ENCODE measurements around the genes OXA1L and ACIN1.

- PRO-cap, 6 experiments: no peak in any of the 6 experiments
- RAMPAGE, long total RNA, 2 experiments: no peak in any of the 2 experiments
- RRBS: no CpG with 5 or more reads among the region's 2 CpGs
Observed at GRCh38 chr14:21868627-21869026, 195.0 kb upstream of the OR4E1 start.

DNA sequence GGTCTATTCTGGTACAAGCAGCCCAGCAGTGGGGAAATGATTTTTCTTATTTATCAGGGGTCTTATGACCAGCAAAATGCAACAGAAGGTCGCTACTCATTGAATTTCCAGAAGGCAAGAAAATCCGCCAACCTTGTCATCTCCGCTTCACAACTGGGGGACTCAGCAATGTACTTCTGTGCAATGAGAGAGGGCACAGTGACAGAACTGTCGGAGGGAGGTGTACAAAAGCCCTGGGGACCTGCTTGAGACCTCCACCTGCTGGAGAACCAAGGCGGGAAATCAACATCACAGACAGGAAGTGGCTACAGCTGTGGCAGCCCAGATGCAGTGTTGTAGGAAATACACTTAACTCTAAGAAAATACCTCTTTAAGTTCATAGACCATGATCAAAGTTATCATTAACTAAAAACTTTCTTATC, 250.9 kb upstream of the OR4E1 start:
- PRO-cap, 6 experiments: no peak in any of the 6 experiments
- RAMPAGE, long total RNA, 2 experiments: no peak in any of the 2 experiments
- RRBS: no CpG with 5 or more reads among the region's 5 CpGs

- PRO-cap, 6 experiments: no peak in any of the 6 experiments
- RAMPAGE, long total RNA, 2 experiments: no peak in any of the 2 experiments
Observed at GRCh38 chr14:22052371-22052570, 378.7 kb upstream of the OR4E1 start.

- PRO-cap, 6 experiments: no peak in any of the 6 experiments
- RAMPAGE, long total RNA, 2 experiments: no peak in any of the 2 experiments
- RRBS: no CpG with 5 or more reads among the region's 2 CpGs
Observed at GRCh38 chr14:22118453-22118856, 444.8 kb upstream of the OR4E1 start.

GRCh38 chr14:22124163-22124426, 450.5 kb upstream of the OR4E1 start:
- PRO-cap, 6 experiments: no peak in any of the 6 experiments
- RAMPAGE, long total RNA, 2 experiments: no peak in any of the 2 experiments
- RRBS: no CpG with 5 or more reads among the region's 5 CpGs

- PRO-cap, 6 experiments: no peak in any of the 6 experiments
- RAMPAGE, long total RNA, 2 experiments: no peak in any of the 2 experiments
- RRBS: no CpG with 5 or more reads among the region's 6 CpGs
Observed at GRCh38 chr14:22158962-22159661, 429.9 kb downstream of the DAD1 start.

GRCh38 chr14:22168306-22168604, 420.8 kb downstream of the DAD1 start:
- PRO-cap, 6 experiments: no peak in any of the 6 experiments
- RAMPAGE, long total RNA, 2 experiments: no peak in any of the 2 experiments
- RRBS: no CpG with 5 or more reads among the region's 2 CpGs

GRCh38 chr14:22452573-22452823, 136.5 kb downstream of the DAD1 start:
- PRO-cap, 6 experiments: no peak in any of the 6 experiments
- RAMPAGE, long total RNA, 2 experiments: no peak in any of the 2 experiments

DNA sequence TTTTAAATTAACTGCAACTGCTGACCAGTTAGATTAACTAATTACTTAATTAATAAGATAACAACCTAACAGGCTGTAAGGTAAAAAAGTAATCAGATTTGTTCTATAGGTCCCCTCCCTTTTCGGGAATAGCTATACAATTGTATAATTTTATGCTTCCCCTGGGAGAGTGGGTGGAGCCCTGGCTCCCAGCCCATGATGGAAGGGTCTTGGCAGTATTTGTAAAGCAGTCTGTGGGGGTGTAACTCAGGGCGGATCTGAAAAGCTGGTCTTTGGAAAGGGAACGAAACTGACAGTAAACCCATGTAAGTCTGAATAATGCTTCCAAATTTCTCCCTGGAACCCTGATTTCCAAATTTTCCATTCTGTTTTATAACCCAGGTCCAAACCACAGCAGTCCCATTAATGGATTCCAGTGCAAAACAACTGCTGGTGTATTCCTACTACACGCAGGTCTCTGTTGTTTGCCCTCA, 110.4 kb downstream of the DAD1 start:
- PRO-cap, 6 experiments: no peak in any of the 6 experiments
- RAMPAGE, long total RNA, 2 experiments: no peak in any of the 2 experiments
- RRBS: no CpG with 5 or more reads among the region's 4 CpGs

- PRO-cap, 6 experiments: no peak in any of the 6 experiments
- RAMPAGE, long total RNA, 2 experiments: no peak in any of the 2 experiments
- RRBS: no CpG with 5 or more reads among the region's 4 CpGs
Observed at GRCh38 chr14:22506568-22506875, 82.5 kb downstream of the DAD1 start.

- PRO-cap, 6 experiments: no peak in any of the 6 experiments
- RAMPAGE, long total RNA, 2 experiments: no peak in any of the 2 experiments
- RRBS: no CpG with 5 or more reads among the region's 7 CpGs
Observed at GRCh38 chr14:22507169-22507904, 81.7 kb downstream of the DAD1 start.

DNA sequence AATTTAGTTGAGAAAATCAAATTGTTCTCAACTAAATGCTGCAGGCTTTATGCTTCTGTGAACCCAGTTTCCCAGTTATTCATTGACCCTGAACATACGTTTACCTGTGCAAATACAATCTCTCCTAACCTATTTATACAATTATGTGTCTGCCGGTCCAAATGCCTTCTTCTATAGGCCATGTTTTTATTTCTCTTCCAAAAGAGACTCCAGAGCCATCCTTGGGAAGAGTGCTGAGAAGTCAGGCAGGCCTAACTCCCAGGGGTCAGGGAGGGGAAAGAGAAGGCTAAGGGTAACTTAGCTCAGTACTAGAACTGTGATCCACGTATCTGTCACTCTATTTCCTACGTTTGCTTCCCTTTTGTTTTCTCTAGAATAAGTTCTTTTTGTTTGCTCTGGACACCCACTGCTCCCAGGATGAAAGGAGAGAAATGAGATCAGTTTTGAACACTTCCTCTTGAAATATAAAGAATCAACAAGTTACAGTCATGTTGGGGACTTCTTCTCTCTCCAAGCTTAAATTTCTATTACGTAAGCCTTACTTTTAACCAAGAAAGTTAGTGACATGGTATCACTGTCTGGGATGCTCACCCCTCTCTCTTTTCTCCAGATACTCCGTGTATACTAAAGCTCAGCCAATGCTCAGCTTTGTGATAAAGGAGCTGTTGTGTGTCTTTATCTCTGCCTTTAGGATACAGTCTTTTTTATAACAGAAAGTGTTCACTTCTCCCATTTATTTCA, 79.2 kb downstream of the DAD1 start:
- PRO-cap, 6 experiments: no peak in any of the 6 experiments
- RAMPAGE, long total RNA, 2 experiments: no peak in any of the 2 experiments
- RRBS: no CpG with 5 or more reads among the region's 6 CpGs

DNA sequence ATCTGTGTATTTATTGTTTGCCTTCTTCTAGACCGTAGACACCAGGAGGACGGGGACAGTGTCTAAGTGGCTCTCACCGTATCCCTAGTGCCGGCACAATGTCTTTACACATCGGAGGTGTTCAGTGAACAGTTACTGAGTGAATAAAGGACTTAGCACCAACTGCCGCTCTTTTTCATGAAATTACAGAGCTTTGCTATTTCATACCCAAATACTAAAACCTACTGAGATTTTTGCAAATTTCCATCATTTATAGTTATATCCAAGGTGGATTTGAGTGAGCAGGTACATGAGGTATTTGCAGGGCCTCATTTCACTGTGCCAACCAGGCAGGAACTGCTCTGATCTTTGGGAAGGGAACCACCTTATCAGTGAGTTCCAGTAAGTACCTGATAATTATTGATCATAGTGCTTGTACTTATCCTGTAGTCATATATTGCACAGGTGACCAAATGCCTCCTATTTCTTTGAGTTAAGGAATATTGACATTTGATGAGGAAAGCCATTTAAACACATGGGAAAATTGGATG, 59.7 kb downstream of the DAD1 start:
- PRO-cap, 6 experiments: no peak in any of the 6 experiments
- RAMPAGE, long total RNA, 2 experiments: no peak in any of the 2 experiments
- RRBS: no CpG with 5 or more reads among the region's 6 CpGs

DNA sequence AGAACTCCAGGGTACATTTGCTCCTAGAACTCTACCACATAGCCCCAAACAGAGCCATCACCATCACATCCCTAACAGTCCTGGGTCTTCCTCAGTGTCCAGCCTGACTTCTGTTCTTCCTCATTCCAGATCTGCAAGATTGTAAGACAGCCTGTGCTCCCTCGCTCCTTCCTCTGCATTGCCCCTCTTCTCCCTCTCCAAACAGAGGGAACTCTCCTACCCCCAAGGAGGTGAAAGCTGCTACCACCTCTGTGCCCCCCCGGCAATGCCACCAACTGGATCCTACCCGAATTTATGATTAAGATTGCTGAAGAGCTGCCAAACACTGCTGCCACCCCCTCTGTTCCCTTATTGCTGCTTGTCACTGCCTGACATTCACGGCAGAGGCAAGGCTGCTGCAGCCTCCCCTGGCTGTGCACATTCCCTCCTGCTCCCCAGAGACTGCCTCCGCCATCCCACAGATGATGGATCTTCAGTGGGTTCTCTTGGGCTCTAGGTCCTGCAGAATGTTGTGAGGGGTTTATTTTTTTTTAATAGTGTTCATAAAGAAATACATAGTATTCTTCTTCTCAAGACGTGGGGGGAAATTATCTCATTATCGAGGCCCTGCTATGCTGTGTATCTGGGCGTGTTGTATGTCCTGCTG, 37.4 kb downstream of the DAD1 start:
- PRO-cap, 6 experiments: no peak in any of the 6 experiments
- RAMPAGE, long total RNA, 2 experiments: no peak in any of the 2 experiments
- RRBS: no CpG with 5 or more reads among the region's 8 CpGs

GRCh38 chr14:22765958-22766814, at the start of gene OXA1L:
Gene OXA1L (plus strand): TSS chr14:22766688.
- PRO-cap, 6 experiments: peak in 6 of 6 experiments; most common plus-strand start chr14:22766688 (in 4); most common minus-strand start chr14:22766606 (in 2)
- RAMPAGE, long total RNA, 2 experiments: start-site peak on the plus strand in 2 of 2 experiments, at chr14:22766683-22766688 at its widest, 485 to 591 reads per replicate; start-site peak on the minus strand in 1 of 2 experiments, at chr14:22766560-22766604 at its widest, 6 reads per replicate
- RRBS: 4% methylated on average over 5 of the region's 36 CpGs

- PRO-cap, 6 experiments: no peak in any of the 6 experiments
- RAMPAGE, long total RNA, 2 experiments: no peak in any of the 2 experiments
- RRBS: no CpG with 5 or more reads among the region's 5 CpGs
Observed at GRCh38 chr14:22844552-22844783, 8.1 kb downstream of the MMP14 start.

DNA sequence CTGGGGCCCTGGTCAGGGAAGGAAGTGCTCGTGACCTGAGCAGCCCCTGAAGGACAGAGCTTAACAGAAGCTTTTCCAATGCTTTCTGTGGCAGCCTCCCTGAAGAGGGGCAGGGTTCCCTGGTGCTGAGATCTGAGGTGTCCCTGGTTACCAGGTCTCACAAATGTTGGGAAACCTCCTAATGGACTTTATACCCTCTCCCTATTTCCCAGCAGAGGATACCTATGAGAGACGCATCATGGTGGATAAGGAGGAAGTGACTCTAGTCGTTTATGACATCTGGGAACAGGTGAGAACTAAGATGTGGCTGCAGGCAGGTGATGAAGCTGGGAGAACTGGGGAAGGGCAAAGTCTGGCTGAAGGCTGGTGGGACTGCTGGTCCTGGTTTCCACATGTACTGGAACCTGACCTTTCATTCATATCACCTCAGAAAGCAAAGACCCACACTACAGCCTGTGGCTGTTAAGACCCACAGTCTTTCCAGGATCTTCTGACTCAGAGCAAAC, 2.1 kb downstream of the REM2 start:
- PRO-cap, 6 experiments: no peak in any of the 6 experiments
- RAMPAGE, long total RNA, 2 experiments: no peak in any of the 2 experiments
- RRBS: no CpG with 5 or more reads among the region's 3 CpGs

- PRO-cap, 6 experiments: no peak in any of the 6 experiments
- RAMPAGE, long total RNA, 2 experiments: no peak in any of the 2 experiments
- RRBS: no CpG with 5 or more reads among the region's 7 CpGs
Observed at GRCh38 chr14:22898415-22899010, 15.5 kb downstream of the REM2 start.

DNA sequence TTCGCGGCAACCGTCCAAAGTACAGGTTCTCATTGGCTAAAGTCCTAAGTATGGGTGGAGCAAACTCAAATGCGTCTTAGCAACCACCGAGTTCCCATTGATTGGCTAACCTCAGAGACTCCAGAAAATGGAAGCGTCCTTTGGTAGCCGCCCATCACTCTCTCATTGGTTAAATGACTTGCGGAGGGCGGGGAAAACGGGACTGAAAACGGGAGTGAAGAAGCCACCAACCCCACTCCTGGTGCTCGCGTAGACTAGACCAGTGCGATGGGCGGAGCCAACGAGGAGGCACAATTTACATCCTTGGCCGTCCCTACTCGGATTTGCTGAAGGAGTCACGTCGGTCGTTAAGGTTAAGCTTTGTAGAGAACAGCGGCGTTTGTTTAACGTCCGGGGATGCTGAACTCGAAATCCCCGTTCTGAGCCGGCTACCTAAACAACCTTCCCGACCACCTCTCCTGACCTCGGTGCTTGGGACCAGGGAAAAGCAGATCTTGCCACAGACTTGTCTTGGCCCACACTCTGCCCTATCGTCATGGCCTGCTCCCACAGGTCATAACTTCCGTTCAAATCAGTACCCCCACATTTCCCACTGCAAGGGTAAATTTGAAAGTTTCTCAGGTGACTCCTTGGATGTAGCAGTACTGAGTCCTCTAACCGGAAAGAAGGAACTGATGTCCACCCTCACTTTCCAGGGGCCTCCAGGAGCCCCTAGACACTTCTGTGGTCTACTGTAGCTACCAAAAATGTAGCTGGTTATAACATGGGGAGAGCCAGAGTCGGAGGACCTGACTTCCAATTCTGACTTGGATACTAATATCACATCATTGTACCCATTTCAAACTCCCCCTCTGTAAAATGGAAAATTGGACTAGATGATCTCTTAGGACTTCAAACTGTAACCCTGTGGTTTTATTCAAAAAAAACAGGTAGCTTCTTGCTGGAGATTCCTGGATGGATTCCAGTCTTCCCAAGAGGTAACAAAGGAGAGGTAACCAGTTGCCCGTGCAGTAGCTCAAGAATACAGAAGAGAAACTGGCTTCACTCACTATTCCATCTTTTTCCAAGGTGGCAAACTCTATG, 614 bp upstream of the RBM23 start:
- PRO-cap, 6 experiments: peak in 6 of 6 experiments; most common plus-strand start position 235 of the sequence (in 6)
- RAMPAGE, long total RNA, 2 experiments: no peak in any of the 2 experiments
- RRBS: no CpG with 5 or more reads among the region's 35 CpGs

DNA sequence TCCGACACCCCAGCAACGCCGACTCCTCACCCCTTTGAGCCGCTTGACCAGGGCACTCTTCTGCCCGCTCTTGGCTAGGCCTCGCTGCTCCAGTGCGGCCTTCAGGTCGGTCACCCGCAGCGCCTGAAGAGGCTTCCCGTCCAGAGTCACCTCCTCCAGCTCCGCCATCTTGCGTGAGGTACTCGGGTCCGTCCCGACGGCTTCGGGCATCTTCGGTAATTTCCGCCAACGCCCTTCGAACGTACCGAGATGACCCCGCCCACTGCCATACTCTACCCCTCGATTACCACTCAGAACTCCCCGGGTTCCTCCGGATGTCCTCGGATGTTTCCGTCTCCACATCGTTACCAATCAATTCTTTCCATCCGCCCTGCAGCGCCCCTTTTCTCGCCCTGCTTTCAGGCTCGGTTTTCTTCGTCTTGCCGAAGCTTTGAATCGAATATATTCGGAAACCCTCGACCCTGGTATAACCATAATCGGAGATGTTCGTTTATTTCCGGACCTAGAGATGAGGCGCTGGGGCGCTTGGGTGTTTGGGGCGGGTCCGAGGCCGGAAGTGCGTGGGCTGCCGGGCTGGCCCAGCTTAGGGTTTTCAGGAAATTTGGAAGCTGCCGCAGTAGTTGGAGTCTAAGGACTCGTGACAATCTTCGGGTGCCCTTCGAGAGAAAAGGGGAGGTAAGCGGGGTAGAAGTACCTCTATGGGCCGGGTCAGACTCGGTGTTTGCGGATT, at the start of gene ACIN1:
TSS of gene ACIN1 (minus strand) at position 192 of the 730 bp plus-strand sequence.
- PRO-cap, 6 experiments: peak in 6 of 6 experiments; most common plus-strand start position 561 of the sequence (in 3); most common minus-strand start position 175 of the sequence (in 5)
- RAMPAGE, long total RNA, 2 experiments: start-site peak on the plus strand in 2 of 2 experiments, centred at position 588 of the sequence, 427 to 650 reads per replicate; start-site peak on the minus strand in 1 of 2 experiments, centred at position 181 of the sequence, 333 reads per replicate
- RRBS: 2% methylated on average over 7 of the region's 58 CpGs